LHCN-M2 (cell line): ENCODE measurements around the genes SLC25A34, UQCRHL and EPHA2.

DNA sequence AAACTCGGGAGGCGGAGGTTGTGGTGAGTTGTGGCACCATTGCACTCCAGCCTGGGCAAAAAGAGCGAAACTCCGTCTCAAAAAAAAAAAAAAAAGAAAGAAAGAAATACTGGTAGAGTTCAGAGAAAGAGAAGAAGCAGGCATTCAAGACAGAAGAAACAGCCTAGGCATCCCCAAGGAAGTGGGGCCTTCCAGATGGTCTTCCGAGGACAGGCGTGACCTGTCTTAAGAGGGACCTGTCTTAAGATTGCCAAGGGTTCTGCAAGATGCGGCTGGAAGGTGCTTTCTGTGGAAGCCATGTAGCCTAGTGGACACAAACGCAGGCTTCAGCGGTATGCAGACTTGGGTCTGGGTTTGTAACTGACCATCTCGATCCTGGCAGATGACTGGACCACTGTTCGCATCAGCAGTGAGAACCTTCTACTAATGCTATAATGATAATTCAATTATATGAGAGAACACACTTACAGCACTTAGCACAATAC, 5.1 kb downstream of the PLEKHM2 start:
- RAMPAGE, long total RNA: no peak

DNA sequence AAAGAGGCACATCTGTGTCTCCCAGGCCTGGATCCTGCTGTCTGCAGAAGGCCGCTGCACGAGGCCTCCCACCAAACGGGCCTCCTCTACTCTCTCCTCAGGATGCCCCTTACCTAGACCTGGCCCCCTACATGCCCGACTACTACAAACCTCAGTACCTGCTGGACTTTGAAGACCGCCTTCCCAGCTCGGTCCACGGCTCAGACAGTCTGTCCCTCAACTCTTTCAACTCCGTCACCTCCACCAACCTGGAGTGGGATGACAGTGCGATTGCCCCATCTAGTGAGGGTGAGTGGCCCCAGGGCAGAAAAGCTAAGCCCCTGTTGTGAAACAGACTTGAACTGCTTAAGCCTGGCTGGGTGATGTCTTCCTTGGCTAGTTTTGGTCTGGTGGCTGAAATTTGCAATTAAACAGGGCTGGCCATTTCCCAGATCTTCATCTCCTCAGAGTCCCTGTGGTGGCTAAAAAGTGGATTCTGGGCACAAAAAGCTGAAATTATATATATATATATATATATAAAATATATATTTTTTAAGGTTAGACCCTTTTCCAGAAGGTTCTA, 16.3 kb upstream of the SLC25A34 start:
- RAMPAGE, long total RNA: no peak

- RAMPAGE, long total RNA: no peak
These were observed at the start of gene SLC25A34 for GRCh38 chr1:15735812-15736821. Gene SLC25A34 (plus strand): TSS chr1:15736258.

DNA sequence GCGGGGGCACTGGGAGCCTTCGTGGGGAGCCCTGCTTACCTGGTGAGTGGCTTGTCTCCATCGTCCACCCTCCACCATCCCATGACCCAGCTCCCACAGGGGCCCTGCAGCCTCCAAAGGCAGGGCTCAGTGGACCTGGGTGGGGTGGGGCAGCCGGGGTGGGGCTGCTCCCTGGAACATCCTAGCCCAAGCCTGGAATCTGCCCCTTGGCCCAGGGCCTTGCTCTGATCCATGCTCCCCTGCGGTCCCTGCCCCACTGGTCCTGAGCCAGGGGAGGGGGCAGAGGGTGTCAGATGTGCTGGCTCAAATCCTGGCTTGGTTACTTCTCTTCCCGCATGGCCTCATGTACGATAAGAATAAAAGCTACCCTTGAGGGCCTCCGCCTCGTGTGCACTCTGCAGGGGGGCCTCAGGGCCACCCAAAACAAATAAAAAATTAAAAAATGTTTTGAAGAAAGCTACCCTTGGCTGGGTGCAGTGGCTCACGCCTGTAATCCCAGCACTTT, 816 bp downstream of the SLC25A34 start:
- RAMPAGE, long total RNA: no peak

- RAMPAGE, long total RNA: no peak
These were observed at the start of gene UQCRHL for GRCh38 chr1:15807396-15807981. Gene UQCRHL (minus strand): TSS chr1:15807649.

- RAMPAGE, long total RNA: no peak
These were observed 29.9 kb downstream of the ZBTB17 start for GRCh38 chr1:15945957-15946476.

GRCh38 chr1:15948812-15949628, 26.9 kb downstream of the ZBTB17 start:
- RAMPAGE, long total RNA: no peak

DNA sequence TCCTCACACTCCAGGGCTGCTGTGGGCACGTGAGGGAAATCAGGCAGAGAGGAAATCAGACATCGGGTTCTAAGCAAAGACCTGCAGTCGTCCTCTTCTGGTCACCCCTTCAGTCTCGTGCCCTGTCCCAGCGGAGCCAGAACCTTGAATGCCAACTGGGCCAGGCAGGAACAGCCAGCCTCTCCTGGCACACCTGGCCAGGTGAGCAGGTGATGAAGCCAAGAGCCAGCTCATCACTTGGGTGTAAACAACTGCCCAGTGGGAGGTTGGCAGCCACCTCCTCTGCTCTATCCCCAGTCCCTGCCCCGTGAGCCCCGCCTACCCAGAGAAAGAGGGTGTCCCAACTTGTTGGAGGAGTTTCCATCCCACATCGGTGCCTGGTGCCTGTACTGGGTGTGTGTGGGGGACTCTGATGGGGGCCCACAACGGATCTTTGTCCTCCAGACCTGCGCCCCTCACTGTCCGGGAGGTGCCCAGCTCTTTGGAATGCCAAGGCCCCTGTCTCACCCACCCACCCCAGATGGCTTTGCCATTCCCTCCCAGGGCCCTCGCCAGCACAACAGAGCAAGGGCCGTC, 17.8 kb upstream of the FAM131C start:
- RAMPAGE, long total RNA: no peak

DNA sequence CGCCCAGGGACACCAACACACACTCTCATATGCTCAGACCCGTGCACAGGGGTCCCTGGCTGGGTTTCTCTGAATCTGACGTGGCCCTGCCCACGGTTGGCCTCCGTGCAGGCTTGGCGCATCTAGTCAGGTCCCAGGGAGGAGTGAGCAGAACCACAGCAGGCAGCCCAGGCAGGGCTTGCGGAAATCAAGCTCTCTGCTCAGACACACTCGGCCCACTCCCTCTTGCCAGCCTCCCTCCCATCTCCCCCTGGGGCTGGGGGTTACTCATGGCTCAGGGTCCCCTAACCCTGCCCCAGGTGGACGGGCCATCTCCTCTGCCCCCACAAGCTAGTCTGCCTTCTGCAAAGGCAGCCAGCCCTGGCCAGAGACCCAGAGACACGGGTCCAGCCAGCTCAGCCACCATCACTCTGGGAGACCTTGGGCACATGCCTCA, 38.6 kb upstream of the FAM131C start:
- RAMPAGE, long total RNA: no peak

- RAMPAGE, long total RNA: no peak
These were observed 5.2 kb downstream of the EPHA2 start for GRCh38 chr1:16150674-16151089.

DNA sequence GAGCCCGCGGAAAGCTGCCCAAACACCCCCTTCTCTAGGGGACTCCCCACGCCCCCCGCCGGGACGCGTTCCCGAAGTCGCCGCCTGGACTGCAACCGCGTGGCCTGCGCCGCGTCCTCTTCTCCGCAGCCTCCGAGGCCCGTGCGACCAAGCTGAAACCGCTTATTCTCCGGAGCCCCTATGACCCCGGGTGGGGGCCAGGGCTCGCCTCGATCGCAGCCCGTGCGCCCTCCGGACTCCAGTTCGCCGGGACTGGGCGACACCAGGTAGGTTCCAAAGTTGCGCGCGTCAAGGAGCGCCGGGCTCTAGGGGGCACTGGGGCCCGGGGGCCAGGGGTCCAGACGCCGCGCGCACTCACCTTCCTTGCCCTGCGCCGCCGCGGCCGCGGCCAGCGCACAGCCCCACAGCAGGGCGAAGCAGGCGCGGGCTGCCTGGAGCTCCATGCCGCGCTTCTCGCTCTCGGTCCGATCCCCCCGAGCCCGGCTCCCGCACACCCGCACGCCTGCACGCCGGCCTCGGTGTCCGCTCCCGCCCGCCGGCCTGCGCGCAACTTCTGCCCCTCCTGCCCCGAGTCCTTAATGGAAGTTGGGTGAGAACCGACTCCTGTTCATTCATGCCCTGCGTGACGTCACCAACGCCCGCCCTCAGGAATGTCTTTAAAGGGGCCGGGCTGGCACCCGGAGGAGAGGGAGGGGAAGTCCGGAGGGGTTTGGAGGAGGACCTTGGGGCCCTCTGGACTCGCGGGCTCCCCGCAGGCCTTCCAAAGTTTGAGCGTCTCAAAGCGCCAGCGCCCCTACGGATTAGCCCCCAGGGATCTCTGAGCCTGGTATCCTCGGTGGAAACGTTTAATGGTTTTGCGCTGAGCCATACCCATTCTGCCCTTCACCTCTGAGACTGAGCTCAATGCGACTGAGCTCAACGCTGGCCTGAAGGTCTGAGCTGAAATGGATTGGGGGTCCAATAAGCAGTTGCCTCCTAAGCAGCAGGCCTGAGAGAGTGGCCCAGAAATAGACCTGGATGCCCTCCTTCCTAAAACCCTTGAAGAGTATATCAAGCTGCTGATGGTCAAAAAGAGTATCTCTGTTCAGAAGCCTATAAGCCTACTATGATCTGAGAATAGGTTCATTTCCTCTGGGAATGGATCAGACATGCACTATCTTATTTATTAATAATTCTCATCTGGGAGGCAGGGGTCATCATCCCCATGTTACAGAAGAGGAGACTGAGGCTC, at the start of gene EPHA2:
Gene EPHA2, minus strand, starts transcription at position 580 of the 1,231 bp plus-strand sequence.
- RAMPAGE, long total RNA: no peak

DNA sequence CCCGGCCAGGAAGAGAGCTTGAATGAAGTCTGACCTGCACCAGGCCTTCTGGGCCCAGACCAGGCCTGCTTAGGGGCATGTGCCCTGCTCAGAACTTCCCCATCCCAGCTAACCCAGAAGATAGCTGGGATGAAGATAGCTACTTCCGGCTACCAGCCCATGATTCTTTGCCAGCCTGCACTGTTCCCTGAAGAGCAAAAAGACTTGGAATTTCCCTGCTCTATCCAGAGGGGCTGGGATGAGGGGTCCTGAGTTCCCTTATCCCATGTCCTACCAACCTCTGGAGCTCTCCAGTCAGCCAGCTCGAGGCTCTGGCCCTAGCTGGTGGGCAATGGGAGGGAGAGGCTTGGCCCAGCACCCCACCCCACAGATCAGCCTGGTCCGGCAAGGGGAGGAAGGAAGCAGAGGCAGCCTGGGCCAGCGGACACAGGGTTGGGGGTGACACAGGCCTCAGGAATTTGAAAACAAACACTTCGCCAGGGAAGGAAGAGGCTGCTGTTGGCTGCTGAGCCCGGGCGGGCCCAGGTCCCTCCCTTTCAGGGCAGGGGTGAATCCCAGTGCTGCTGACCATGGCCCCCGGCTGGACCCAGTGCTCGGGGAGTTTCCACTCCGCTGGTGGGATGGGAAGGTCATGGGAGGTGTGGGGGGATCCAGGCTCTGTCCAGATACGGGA, 25.9 kb upstream of the EPHA2 start:
- RAMPAGE, long total RNA: no peak

DNA sequence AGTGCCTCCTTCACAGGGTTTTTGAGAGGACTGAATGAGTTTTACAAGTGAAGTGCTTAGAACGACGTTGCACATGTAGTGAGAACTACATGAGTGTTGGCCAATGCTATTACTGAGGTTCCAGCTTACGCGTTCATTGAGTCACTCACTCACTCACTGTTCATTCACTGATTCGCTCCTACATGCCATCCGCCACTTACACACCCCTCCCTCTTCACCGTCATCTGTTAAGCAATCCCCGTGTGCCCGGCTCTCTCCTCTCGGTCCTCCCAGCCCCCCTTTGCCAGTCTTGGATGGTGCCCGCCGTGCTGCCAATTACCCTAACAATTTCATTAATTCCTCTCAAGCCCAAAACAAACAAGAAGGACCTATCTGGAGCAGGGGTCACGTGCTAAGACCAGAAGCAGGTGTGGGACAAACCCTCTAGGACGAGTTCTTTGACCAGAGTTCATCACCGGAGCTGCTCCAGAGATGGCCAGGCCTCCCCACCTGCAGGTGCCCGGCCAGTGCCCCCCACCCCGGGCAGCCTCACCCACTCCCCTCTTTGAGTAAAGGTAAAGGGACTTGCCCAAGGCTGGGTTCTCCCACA, 27.4 kb upstream of the EPHA2 start:
- RAMPAGE, long total RNA: no peak

GRCh38 chr1:16432777-16433551, 4.3 kb downstream of the SPATA21 start:
- RAMPAGE, long total RNA: no peak

DNA sequence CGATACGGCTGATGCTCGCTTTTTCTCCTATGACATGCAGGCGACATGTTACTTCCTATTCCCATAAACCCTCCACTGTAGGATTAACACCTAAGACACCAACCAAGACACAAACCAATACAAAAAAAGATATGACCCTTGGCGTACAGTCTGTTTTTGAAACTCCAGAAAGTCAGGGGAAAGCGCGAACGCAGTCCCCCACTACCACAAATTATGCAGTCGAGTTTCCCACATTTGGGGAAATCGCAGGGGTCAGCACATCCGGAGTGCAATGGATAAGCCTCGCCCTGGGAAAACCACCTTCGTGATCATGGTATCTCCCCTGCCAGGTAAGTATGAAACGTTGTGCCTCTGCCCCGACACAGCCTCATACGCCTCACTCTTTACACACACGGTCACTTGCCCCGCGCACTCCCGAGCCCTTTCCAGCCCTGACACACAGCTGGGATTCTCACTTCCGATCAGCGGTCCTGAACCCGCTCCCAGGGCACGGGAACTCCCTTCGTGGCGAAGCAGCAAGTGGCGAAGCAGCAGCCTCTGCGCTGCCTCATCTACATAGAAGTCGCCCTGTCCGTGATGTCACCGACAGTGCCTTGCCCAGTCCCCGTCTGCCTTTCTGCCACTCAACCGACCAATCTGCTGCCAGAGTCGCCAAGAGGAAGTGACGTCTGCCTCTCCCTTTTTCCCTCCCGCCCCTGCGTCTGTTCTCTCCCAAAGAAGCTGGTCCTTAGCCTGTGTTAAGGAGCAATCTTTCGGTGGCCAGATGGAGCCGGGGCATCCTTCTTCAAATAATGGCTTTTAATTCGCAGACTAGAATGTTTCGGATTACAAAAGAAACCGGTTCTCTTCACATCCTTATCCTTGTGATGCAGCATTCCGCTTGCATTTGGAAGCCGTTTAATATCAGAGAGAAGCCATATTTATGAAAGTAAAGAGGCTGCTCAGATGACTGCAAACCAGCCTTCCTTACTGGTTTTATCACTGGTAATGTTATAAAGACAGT, 73.7 kb downstream of the NECAP2 start:
- RAMPAGE, long total RNA: no peak

DNA sequence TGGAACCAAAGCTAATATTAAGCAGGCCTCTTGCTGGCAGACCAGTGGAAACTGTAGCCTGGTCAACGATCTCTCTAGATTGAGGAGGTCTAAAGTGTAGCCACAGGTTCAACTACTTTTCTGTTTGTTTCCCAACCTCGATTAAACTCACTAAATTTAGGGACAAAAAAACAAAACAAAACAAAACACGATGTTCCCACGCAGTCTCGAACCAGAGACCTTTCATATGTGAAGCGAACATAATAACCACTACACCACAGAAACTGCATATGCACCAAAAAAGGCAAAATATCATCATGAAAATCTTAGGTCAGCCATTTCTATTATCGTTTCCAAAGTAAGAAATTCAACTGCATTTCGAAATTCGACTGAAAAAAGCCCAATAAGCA, 106.9 kb downstream of the NECAP2 start:
- RAMPAGE, long total RNA: no peak

DNA sequence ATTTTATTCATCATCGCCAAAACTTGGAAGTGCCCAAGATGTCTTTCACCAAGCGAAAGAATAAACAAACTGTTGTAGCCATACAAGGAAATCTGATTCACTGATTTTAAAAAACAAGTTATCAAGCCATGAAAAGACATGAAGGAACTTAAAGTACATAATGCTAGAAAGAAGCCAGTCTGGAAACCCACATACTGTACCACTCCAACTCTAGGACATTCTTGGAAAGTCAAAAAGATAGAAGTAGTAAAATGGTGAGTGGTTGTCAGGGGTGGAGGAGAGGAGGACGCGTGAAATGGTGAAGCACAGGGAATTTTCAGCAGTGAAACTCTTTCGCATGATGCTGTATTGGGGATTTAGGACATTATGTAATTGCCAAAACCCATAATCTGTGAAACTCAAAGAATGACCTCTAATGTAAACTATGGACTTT, 165.5 kb downstream of the NECAP2 start:
- RAMPAGE, long total RNA: no peak

DNA sequence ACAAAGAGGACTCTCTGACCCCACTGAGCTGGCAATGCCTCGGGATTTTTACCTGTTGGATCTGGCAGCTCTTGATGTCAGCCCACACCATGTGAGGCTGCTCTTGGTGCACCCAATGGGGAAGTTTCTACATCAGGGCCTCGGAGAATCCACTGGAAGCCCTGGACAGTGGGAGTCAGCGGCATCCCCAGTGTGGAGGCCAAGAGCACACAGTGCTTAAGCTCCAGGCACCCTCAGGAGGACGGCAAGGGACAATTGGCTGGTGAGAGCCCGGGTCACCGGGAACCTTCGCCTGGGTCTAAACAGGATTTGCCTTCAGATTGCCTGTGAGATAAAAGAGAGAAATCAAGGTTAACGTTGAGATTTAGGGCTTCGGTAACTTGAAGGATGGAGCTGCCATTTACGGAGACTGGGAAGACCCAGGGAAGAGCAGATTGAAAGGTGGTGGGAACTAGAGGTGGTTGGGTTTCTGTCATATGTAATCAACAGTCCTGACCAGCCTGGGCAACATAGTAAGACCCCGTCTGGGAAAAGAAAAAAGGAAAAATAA, 168.0 kb downstream of the NECAP2 start:
- RAMPAGE, long total RNA: no peak

GRCh38 chr1:16616836-16617805, 176.6 kb downstream of the NECAP2 start:
- RAMPAGE, long total RNA: no peak

DNA sequence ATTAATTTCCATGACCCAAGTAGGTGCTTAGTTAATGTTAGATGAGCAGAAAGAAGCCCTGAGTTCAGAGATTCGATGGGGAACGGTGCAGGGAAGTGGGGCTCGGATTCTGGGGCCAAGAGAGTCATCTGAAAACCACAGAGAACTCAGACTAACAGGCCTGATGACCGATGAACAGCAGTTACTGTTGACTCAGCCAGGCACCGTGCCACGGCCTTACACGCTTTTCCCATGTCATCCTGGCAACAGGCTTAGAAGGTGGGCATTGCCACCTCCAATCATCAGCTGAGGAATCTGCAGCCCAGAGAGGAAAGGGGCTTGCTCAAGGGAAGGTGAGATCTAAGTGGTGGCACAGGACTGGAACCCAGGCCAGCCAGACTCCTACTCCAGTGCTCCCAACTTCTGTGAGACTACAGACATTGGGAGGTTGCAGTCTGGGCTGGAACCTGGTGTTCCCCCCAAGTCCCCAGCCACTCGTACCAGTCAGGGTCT, 182.9 kb downstream of the NECAP2 start:
- RAMPAGE, long total RNA: no peak